ENCODE results near the genes CD200 and GTPBP8.

GRCh38 chr3:109161417-109161704 is 24.8 kb downstream of the C3orf85 start:
- PRO-cap, 3 experiments, result no peak in any of the 3 experiments
- RAMPAGE, long total RNA, result no peak
- RRBS, 2 experiments, result no CpG with 5 or more reads among the region's 1 CpG

DNA sequence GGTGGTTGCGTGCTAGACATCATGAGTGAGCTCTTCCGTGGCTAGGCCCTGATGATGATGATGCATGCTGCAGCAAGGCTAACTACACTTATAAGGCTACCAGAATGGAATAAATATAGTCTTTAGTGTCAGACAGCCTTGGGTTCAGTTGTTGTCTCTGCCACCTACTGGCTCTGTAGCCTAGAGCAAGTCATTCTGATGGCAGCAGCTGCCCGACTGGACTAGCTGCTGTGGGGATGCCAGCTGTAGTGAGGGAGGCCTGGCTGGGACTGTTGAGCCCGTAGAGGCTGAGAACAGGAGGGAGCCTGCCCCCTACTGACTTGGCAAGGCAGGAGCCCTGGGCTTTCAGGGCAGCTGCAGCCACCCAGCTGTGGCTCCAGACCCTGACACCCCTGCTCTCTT is 21.4 kb upstream of the ZBED2 start:
- PRO-cap, 3 experiments, result no peak in any of the 3 experiments
- RAMPAGE, long total RNA, result no peak
- RRBS, 2 experiments, result no CpG with 5 or more reads among the region's 4 CpGs

GRCh38 chr3:111675684-111676185 is 1.3 kb downstream of the PLCXD2 start:
- PRO-cap, 3 experiments, result no peak in any of the 3 experiments
- RAMPAGE, long total RNA, result no peak
- RRBS, 2 experiments, result no CpG with 5 or more reads among the region's 1 CpG

DNA sequence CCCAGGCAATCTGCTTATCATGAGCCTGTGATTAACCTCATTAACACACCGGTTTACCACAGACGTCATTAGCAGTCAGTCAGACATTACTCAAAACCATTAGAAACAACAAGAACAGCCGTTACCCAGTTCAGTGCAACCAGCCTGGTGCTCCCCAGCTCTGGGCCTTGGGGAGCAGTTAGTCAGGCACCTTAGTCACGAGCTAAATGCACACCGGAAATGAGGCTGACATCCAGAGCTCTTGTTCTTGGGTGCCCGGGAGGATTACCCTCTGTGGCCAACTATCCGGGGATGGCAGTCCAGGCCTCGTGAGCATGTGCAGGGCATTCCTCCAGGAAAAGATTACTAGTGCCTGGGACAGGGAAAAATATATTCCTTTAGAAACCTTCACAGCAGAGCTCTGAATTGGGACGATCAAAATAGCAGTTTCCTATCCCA is 38.0 kb downstream of the PLCXD2 start:
- PRO-cap, 3 experiments, result peak in 1 of 3 experiments; most common plus-strand start position 274 of the sequence (in 1); most common minus-strand start position 153 of the sequence (in 1)
- RAMPAGE, long total RNA, result no peak
- RRBS, 2 experiments, result 18 to 58% methylated on average over 1 of the region's 9 CpGs

DNA sequence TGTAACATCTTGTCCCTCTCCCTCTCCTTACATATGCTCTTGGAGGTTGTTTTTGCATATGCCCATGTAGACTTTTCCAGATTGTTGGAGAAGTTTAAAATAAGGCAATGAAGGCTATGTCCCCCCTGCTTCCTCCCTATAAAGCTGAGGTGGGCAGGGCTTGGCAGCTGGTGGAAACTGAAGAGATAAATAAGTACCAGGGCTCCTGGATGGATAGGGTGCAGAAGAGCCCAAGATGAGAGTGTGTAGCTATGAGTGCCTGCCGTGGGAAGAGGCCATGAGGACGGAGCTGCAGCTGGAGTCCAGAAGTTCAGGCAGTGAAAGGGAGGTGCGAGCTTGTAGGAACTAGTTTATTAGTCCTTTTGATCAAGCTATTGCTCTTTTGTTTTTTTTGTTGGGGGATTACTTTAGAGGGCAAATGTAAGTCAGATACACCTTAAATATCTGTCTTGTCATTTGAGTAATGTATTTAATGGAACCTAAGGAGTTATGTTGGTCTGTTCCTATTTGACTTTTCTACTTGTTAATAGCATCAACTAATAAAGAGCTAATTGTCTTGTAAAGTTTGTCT is 52.4 kb downstream of the PHLDB2 start:
- PRO-cap, 3 experiments, result peak in 1 of 3 experiments; most common plus-strand start position 221 of the sequence (in 1)
- RAMPAGE, long total RNA, result no peak
- RRBS, 2 experiments, result no CpG with 5 or more reads among the region's 3 CpGs

DNA sequence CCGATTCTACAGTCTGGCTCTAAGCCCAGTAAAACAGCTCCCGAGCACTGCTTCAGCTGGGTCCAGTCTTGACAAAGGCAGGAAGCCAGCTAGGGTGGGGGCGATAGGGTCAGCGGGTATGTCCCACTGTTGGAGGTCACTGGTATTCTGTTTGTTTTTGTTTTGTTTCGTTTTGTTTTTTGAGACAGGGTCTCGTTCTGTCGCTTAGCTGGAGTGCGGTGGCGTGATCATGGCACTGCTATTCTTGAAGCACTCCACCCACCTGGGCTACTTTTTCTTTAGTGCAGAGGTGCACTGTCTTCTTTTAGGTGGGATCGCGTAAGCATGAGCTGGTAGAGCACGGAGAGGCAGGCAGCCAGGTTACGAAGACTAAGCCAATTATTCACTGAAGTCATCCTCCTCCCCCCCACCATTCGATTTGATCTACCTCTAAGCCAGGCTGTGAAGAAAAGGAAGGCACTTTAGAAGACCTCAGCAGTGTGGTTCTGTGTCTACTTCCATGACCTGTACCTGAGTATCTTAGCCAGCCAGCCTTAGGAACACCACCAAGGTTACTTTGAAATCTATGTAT is 16.2 kb downstream of the GCSAM start:
- PRO-cap, 3 experiments, result no peak in any of the 3 experiments
- RAMPAGE, long total RNA, result no peak
- RRBS, 2 experiments, result no CpG with 5 or more reads among the region's 14 CpGs

GRCh38 chr3:112321833-112322360 is 11.1 kb upstream of the CD200 start:
- PRO-cap, 3 experiments, result no peak in any of the 3 experiments
- RAMPAGE, long total RNA, result no peak
- RRBS, 2 experiments, result no CpG with 5 or more reads among the region's 5 CpGs

GRCh38 chr3:112332944-112333936 is at the start of gene CD200:
Gene CD200, plus strand, starts transcription at chr3:112333156.
- PRO-cap, 3 experiments, result peak in 3 of 3 experiments; most common plus-strand start chr3:112333156 (in 1); most common minus-strand start chr3:112333566 (in 1)
- RAMPAGE, long total RNA, result start-site peak on the plus strand at chr3:112333153-112333193, 49 and 95 reads in 2 replicates
- RRBS, 2 experiments, result 3 to 5% methylated on average over 17 of the region's 49 CpGs

GRCh38 chr3:112390532-112391910 is 58.1 kb downstream of the CD200 start:
- PRO-cap, 3 experiments, result no peak in any of the 3 experiments
- RAMPAGE, long total RNA, result no peak
- RRBS, 2 experiments, result no CpG with 5 or more reads among the region's 8 CpGs

DNA sequence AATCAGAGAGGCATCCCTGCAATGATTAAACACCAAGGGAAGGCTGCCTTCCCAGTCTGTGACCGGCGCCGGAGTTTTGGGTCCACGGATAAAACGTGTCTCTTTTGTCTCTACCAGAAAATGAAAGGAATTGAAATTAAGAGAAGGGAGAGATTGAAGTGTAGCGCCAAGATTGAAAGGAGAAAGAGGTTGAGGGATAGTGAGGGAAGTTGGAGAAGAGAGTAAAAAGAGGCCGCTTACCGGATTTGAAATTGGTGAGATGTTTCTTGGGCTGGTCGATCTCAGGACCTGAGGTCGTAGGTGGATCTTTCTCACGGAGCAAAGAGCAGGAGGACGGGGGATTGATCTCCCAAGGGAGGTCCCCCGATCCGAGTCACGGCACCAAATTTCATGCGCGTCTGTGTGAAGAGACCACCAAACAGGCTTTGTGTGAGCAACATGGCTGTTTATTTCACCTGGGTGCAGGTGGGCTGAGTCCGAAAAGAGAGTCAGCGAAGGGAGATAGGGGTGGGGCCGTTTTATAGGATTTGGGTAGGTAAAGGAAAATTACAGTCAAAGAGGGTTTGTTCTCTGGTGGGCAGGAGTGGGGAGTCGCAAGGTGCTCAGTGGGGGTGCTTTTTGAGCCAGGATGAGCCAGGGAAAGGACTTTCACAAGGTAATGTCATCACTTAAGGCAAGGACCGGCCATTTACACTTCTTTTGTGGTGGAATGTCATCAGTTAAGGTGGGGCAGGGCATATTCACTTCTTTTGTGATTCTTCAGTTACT is 76.6 kb downstream of the BTLA start:
- PRO-cap, 3 experiments, result no peak in any of the 3 experiments
- RAMPAGE, long total RNA, result no peak
- RRBS, 2 experiments, result no CpG with 5 or more reads among the region's 22 CpGs

GRCh38 chr3:112459819-112460322 is 39.4 kb downstream of the BTLA start:
- PRO-cap, 3 experiments, result no peak in any of the 3 experiments
- RAMPAGE, long total RNA, result no peak
- RRBS, 2 experiments, result no CpG with 5 or more reads among the region's 1 CpG

DNA sequence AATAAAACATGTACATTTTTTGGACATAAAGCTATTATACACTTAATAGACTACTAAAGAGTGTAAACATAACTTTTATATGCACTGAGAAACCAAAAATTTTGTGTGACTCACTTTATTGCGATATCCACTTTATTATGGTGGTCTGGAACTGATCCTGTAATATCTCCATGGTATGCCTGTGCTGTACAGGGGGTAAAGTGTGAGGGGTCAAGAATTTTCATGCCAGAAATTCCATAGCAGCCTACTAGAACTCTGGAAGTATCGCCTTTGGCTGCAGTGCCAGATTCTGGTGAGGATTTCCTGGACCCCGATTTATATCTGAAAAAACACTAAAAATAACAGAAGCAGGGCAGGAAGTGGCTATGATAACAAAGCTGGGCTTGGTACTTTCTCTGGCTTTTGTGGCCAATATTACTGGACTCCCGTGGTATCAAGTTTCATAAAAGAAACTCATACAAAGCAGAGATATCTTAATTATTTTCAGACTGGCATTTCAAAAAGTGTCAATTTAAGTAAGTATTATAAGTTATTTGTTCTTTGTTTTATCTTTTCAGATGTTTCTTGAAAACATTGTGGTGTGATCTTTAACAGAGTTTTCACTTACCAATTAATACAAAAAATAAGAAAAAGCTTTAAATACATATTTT is 36.4 kb downstream of the CCDC80 start:
- PRO-cap, 3 experiments, result no peak in any of the 3 experiments
- RAMPAGE, long total RNA, result no peak
- RRBS, 2 experiments, result no CpG with 5 or more reads among the region's 4 CpGs

DNA sequence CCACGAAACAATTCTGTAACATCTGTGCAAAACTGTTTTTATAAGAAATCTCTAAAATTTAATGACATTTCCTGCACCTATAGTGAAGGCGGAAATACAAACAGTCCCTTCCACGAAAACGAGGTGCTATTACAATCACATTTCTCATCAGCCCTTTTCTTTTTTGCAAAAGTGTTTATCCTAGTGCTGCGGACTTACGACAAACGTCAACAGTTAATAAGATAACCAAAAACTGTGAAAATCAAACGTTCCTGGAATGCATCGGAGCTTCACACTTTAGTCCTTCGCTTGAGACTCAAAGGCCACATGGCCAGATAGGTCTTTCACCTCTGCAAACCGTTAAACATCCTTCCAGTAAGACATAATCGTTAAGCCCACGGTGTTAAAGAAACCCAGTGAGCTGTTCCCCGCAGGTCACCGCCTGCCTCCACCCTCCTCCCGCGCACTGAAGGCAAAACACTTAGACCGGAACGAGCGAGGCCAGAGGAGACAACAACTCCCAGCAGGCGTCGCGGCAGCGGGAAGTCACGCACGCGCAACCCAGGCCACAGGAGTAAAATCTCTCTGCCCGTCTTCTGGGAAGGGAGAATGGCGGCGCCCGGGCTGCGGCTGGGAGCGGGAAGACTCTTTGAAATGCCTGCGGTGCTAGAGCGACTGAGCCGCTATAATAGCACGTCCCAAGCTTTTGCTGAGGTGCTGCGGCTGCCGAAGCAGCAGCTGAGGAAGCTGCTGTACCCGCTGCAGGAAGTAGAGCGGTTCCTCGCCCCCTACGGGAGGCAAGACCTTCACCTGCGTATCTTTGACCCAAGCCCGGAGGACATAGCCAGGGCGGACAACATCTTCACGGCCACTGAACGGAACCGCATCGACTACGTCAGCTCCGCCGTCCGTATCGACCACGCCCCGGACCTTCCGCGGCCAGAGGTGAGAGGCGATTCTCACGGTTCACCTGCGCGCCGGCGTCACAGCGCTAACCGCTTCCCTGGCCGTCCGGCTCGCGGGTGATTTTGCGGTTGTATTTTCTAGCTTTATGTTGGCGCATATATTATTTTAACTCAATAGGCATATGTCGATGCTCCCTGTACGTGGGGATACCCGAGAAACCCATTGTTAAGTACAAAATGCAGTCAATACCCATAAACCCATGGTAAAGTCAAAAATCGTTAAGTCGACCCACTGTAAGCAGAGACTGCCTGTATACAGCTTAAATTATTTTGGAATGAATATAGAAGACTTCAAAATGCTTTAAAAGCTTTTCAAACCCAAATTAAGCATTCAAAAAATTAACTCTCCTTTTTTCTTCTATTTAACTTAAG is at the start of gene GTPBP8:
Gene GTPBP8 (plus strand): TSS at position 573 of the 1,316 bp plus-strand sequence.
- PRO-cap, 3 experiments, result peak in 3 of 3 experiments; most common plus-strand start position 585 of the sequence (in 3); most common minus-strand start position 447 of the sequence (in 3)
- RAMPAGE, long total RNA, result start-site peak on the plus strand centred at position 570 of the sequence, 20 bp wide, 215 and 24 reads in 2 replicates
- RRBS, 2 experiments, result 2% methylated on average over 20 of the region's 78 CpGs

- PRO-cap, 3 experiments, result no peak in any of the 3 experiments
- RAMPAGE, long total RNA, result no peak
- RRBS, 2 experiments, result no CpG with 5 or more reads among the region's 10 CpGs
These were observed 43.1 kb downstream of the BOC start for GRCh38 chr3:113254454-113254773.

GRCh38 chr3:113291333-113291989 is 80.1 kb downstream of the BOC start:
- PRO-cap, 3 experiments, result no peak in any of the 3 experiments
- RAMPAGE, long total RNA, result no peak
- RRBS, 2 experiments, result no CpG with 5 or more reads among the region's 9 CpGs

DNA sequence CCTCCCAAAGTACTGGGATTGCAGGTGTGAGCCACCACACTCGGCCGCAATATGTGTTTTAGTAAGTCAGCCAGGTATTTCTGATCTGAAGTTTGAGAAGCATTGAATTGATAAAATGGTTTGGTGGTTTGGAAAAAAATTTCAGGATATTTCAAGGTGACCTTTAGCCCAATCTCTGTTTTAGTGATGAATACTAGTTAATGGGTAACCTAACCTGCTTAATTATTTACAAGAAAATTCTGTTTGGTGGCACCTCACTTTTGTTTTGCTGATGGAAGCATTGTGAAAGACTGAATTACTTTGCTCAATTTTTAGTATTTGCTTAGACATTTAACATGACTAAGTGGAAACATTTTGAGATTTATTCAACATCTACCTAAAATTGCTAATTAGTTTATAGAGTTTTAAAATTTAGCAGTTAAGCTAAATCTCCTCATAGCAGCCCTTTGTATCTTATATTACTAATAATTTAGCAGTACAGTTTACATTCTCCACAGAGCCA is 35.2 kb downstream of the GRAMD1C start:
- PRO-cap, 3 experiments, result no peak in any of the 3 experiments
- RAMPAGE, long total RNA, result no peak
- RRBS, 2 experiments, result no CpG with 5 or more reads among the region's 2 CpGs

DNA sequence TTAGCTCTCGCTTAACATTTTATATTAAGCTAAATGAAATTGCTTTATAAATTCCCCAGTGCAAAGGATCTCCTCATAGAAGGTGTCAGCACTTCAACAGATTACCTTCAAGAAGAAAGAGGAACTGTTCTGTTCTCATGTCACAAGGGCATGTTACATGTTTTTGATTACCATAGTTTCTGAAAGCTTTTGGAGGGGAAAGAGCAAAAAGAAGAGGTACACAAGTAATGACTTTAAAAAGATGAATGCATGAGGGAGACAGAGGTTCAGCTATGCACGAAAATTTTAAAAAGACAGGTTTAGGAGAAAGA is 45.2 kb downstream of the CCDC191 start:
- PRO-cap, 3 experiments, result no peak in any of the 3 experiments
- RAMPAGE, long total RNA, result no peak
- RRBS, 2 experiments, result no CpG with 5 or more reads among the region's 2 CpGs

DNA sequence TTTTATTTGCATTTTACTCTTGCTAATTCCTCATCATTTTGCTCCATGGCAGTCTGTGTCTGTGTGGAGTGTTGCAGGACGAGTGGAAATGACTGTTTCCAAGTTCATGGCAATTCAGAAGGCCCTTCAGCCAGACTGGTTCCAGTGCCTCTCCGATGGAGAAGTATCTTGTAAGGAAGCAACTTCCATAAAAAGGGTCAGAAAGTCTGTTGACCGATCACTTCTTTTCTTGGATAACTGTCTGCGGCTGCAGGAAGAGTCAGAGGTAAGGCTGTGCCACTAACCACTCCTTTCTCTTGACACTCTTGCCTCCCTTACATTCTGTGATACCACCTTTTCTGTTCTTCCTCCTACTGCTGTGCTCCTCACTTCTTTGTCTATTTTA is 14.0 kb downstream of the QTRT2 start:
- PRO-cap, 3 experiments, result no peak in any of the 3 experiments
- RAMPAGE, long total RNA, result no peak
- RRBS, 2 experiments, result no CpG with 5 or more reads among the region's 4 CpGs

DNA sequence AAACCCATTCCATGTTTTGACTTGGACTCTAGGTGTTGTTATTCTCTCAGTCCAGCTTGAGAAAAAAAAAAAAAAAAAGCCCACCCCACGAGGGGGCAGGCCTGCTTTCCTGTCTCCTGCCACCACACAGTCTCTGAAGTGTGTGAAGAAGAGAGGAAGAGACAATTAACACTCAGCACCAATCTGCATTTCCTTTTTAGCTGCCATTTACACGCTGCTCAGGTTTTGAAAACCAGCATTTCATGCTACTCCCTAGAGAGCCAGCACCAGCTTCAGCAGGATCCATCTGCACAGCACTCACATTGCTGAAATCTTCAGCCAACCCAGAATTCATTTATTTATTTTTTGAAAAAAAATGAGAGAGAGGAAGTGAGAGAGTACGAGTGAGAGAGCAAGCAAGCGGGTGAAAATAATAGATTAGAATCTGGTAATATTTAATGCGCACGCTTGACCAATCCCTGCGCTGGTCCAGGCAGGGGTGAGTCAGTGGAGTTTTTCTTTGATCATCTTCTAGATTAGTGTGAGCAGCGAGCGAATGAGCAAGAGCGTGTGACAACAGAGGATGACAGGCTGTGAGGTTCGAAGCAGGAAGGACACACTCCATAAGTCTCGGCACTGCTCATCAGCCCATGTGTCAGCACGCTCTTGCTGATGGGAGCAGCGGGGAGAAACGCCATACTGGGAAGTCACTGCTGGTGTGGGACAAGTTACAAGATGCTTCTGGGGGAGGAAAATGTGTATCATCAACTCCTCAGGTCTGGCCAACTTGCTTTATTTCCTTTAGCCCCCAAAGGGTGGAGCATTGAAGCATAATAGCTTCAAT is 23.4 kb downstream of the ZNF80 start:
- PRO-cap, 3 experiments, result no peak in any of the 3 experiments
- RAMPAGE, long total RNA, result no peak
- RRBS, 2 experiments, result no CpG with 5 or more reads among the region's 15 CpGs

GRCh38 chr3:114221416-114222038 is 15.9 kb downstream of the ZNF80 start:
- PRO-cap, 3 experiments, result no peak in any of the 3 experiments
- RAMPAGE, long total RNA, result no peak
- RRBS, 2 experiments, result no CpG with 5 or more reads among the region's 8 CpGs

Measured in skeletal muscle tissue (tissue), 7 donors.